Measurements from ENCODE around the genes AUH and IARS1.

GRCh38 chr9:89701558-89701938, 96.7 kb downstream of the GADD45G start:
- PRO-cap: no peak
- RAMPAGE, long total RNA: no peak

- PRO-cap: no peak
- RAMPAGE, long total RNA: no peak
Observed at GRCh38 chr9:89886572-89886898, 281.7 kb downstream of the GADD45G start.

DNA sequence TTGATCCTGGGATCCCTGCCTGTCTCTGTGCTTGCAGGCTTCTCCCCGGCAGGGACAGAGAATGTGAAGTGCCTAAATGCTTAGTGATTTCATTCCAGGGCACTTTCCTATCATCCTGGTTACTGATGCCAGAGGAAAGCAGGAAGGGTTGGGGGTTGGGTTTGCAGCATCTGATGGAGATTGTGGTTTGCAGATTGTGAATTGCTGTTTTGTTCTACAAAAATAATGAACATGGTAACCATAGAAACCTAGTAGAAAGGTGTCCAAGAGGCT, 397.5 kb downstream of the GADD45G start:
- PRO-cap: no peak
- RAMPAGE, long total RNA: no peak

- PRO-cap: no peak
- RAMPAGE, long total RNA: no peak
Observed at GRCh38 chr9:90024383-90024909, 419.6 kb downstream of the GADD45G start.

DNA sequence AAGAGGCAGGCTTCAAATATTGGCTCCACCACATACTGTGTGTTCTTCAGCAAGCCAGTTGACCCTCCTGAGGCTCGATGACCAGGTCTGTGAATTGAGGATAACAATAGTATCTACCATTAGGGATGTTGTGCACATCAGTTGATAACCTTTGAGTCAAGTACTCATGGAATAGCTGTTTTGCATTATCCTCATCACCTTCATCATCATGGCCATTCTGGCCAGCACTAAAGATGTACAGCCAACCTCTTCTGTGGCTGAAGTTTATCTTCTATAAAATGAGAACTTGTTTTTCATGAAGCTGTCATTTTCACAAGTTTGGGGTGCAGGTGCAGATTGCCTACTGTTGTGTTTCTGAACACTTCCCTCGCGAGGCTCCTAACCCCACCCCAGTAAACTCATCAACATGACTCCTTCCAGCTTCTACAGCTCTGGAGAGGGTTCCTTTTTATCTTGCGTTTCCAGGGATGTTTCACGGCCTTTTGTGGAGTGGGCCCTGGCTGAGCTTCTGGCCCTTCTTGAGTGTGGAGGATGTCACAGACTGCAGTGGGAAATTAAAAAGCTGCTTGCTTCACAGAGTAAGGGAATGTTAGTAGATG, 24.7 kb downstream of the SYK start:
- PRO-cap: no peak
- RAMPAGE, long total RNA: no peak

DNA sequence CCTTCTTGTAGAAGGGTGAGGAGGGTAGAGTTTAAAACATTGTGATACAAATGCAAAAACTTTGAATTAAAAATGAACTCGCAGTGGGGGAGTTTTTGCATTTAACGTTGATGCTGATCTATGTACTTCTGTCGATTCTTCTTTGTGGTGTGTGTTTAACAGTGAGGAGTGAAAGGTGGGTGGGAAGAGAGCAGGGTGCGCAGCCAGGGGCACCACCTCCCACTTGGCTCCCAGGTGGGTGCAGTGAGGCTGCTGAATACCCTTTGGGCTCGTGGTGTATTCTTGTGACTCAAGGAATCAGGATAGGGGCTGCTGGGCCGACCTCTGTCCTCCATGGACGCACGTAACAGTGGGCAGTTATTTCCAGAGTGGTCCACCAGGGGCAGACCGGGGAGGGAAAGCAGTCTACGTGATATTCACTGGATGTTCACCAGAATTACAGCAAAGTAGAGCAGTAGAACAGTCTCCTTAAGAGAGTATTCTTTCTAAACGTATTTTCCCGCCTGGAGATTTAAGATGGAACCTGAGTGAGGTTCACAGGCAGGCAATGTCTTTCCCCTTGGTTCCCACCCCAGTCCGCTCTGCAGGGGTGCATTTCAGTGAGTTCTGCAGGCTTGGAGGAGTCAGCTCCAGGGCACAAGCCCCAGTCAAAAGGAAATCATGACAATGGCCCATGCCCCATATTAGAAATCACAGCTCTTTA, 88.5 kb downstream of the SYK start:
- PRO-cap: no peak
- RAMPAGE, long total RNA: no peak

GRCh38 chr9:90919478-90920363, 118.1 kb downstream of the SYK start:
- PRO-cap: no peak
- RAMPAGE, long total RNA: no peak

GRCh38 chr9:91037992-91038573, 236.5 kb downstream of the SYK start:
- PRO-cap: no peak
- RAMPAGE, long total RNA: no peak

GRCh38 chr9:91150720-91151599, 210.8 kb downstream of the AUH start:
- PRO-cap: no peak
- RAMPAGE, long total RNA: no peak

DNA sequence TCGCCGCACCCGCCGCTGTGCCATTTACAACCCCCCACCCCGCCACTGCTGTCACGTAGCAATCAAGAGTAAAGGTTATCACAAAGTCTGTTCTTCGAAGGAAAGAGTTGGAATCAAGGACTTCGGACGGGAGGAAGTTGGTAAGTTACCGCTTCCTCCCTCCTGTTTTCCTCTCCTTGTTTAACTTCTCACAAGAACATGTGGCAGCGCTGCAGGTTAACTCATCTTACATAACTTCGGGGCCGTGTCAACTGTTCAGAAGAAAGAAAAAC, 167.7 kb downstream of the AUH start:
- PRO-cap: no peak
- RAMPAGE, long total RNA: no peak

DNA sequence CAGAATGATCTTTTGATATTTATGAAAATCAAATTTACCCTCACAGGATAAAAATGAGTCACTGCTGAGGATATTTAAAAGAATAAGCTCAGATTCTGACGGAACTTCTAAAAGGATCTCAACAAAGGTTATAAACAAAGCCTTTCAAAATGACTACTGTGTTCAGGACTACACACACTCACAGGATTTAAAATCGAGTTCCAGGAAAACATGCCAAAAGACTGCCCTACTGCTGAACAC, 75.7 kb downstream of the AUH start:
- PRO-cap: no peak
- RAMPAGE, long total RNA: no peak

- PRO-cap: bidirectional peak, plus-strand start at chr9:91362031, minus-strand start at chr9:91361900
- RAMPAGE, long total RNA: no peak
Observed at GRCh38 chr9:91361153-91362242, at the start of gene AUH. Gene AUH, minus strand, starts transcription at chr9:91361918.

- PRO-cap: no peak
- RAMPAGE, long total RNA: no peak
Observed at GRCh38 chr9:91500718-91501066, 77.1 kb upstream of the NFIL3 start.

DNA sequence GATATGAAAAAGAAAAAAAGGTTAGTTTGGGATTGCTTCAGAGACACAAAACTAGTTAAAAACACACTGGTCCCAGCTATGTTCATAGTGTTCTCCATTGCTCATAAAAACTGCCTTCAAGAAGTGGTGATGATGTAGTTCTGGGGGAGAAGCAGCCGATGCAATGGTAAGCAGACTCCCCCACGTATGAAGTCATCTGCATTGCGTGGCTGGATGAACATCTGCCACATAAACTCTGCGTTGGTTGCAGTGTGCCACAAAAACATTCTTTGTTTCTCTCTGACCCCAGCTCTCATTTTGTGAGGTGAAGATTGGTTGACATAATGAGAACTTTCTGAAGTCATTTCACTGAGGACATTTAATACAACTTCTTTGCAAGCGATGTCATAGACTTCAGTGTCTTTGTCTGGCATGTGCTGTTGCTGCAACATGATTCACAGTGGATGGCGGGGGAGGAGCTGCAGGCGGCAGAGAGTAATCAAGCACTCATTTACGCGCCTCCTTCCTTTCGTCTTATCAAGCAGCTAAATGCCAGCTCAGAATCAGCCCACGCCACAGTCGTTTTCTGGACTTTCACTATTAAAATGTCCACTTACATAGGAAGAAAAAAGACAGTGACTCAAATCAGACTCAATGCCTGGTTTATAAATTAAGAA, 91.5 kb upstream of the NFIL3 start:
- PRO-cap: no peak
- RAMPAGE, long total RNA: no peak

DNA sequence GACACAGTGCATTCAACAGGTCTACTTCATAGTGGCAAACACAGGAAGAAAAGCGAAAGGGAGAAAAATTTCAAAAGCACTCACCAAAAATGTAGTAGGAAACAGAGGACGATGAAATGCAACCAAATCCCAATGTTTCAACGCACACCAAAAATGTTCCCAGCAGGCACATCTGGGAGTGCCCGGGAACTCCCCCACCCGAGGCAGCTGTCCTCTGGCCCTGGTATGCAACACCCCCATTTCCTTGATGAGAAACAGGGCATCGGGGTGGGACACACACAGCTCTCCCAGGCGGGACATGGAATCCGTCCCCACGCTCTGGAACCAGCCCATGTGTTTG, 125.6 kb downstream of the ROR2 start:
- PRO-cap: no peak
- RAMPAGE, long total RNA: no peak

- PRO-cap: no peak
- RAMPAGE, long total RNA: no peak
Observed at GRCh38 chr9:91943364-91944119, 6.5 kb downstream of the ROR2 start.

GRCh38 chr9:92072237-92073256, 42.7 kb downstream of the SPTLC1 start:
- PRO-cap: no peak
- RAMPAGE, long total RNA: no peak

GRCh38 chr9:92097803-92098564, 17.2 kb downstream of the SPTLC1 start:
- PRO-cap: no peak
- RAMPAGE, long total RNA: no peak

GRCh38 chr9:92147870-92148355, 32.7 kb upstream of the SPTLC1 start:
- PRO-cap: no peak
- RAMPAGE, long total RNA: no peak

DNA sequence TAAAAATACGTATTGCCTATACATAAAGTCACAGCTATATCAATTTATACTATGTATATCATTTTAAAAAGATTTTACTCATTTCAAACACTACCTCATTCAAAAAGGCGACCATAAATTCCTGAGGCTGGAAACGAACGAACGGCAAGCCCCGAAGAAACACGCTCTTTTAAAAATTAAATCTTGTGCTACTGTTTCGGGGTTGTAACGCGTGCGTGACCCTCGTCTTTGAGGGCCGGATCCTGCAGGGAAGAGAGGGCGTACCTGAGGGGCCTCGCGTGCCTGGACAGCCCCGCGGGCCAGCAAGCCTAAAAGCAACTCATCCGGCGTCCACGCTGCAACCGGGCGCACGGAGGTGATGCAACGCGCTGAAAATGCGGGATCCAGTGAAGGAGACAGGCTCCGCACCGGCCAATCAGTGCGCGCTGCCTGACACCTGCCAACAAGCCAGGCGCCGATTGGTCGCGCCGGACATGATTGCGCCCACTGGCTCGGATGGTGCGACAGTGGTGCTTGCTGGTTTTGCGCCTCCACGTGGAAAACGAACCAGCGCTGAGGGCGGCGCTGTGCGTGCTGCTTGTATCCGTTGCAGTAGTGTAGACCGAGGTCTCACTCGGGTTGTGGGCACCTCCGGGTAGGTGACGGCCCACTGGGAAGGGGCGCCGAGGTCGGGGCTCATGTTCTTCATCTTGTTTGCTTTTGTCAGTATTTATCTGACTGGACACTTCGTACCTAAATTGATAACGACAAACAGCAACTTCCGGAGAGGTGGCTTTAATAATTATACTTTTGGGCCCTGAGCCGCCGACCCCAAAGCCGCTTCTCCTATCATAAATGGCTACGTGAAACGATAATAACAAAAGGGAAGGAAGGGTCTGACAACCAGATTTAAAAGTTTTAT, at the start of gene IARS1:
Gene IARS1 (minus strand): TSS at position 351 of the 901 bp plus-strand sequence.
- PRO-cap: bidirectional peak, plus-strand start at position 612 of the sequence, minus-strand start at position 316 of the sequence
- RAMPAGE, long total RNA: start-site peak on the minus strand centred at position 327 of the sequence, 46 bp wide, 1,454 and 363 reads in 2 replicates